ENCODE measurements around a stretch of chr15.

DNA sequence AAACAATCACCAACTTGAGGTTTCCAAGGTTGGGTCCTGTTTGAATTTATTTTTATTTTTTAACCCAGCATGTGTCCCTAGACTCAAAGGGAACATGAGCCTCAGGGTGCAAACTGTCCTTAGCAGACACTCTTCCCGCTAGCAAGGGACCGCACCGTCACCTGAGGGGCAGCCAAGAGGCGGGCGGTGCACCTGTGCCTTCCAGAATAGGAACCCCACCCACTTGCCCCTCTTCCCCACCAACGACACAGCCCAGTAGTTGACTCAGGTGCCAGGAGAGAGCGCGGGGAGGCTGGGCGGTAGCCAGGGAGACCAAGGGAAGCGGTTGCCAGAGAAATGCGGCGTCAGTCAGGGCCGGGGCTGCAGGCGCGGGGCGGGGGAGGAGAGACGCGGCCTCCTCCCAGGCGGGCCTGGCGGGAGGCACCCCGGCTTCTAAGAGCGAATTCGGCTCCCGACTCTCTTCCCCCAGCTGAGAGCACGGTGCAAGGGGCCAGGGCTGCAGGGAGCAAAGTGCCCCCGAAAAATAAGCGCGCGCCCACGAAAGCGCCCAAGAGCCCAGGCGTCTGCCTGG lies 994 bp downstream of the CPEB1 start:
- RRBS = 81% methylated on average over 8 of the region's 32 CpGs

- RRBS = 2% methylated on average over 10 of the region's 46 CpGs
Observed at GRCh38 chr15:82749975-82750819, 40.5 kb upstream of the AP3B2 start.

- RRBS = no CpG with 5 or more reads among the region's 10 CpGs
Observed at GRCh38 chr15:82810939-82811684, 1.7 kb downstream of the WHAMM start.

DNA sequence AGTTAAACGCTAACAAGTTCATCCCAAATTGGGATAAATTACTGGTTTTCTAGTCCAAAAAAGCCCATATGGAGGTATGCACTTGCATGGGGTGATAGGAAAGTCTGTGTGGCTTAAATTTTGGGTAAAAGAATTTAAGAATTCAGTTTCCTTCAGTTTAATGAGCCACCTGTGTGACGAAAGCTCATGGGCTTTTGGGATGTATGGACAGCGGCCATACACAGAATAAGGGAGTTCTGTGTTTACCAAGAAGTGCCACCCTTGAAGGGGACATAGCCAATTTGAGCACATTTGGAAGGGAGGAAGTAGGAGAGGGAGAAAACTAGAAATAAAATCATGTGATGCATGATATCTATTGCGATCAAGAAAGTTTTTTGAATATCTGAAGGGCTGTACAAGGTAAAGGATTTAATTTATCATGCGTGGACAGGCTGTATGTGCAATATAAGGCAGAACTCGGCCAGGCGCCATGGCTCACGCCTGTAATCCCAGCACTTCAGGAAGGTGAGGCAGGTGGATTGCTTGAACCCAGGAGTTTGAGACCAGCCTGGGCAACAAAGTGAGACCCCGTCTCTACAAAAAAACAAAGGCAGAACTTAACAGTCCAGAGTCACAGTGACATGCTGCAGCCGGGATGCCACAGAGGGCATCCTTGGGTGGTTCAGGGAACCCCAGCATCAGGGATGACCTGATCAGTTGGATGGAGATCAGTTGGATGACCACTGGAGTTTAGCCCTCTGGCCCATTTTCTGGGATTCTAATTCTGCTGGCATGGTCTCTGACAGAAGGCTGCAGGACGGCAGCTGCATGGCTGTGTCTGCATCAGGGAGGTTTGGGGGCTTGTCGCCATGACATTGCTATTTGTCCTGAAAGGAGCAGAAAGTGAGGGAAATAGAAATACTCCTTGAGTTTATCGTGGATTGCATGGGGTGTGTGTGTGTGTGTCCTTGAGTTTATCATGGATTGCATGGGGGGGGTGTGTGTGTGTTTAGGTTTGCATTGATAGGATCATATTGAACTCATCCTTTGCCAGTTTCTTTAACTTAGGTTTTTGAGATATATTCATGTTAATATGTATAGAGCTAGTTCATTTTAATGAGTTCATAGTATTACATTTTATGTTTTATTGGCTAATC lies 19.7 kb downstream of the WHAMM start:
- RRBS = no CpG with 5 or more reads among the region's 13 CpGs

DNA sequence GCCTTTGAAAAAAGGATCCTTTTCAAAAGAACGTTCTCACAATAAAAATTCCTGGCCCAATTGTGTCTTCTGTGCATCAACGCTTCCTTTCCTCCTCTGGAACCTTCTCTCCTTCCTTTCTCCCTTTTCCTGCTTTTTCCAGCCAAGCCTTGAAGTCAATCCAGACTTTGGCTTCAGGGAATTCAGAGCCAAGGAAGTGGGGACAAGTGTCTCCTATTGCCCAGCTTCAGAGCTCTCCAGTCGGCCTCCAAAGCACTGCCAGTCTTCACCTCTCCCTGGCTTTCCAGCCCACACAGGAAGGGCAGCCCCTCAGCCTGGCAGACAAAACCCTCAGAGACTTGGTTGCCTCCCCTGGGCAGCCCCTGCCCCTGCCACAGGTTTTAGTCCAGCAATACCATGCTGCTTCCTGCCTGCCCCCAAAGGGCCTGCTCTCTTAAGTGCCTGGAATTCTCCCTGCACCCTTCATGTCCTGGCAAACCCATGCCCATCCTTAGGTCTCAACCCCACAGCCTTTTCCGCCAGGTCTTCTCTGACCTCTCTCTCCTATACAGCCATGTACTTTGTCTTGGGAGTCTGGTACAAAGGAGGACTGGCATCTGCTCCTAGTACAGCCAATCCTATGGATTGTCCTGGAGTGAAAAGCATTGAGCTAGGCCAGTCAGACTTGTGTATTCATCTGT lies 26.8 kb downstream of the WHAMM start:
- RRBS = no CpG with 5 or more reads among the region's 4 CpGs

DNA sequence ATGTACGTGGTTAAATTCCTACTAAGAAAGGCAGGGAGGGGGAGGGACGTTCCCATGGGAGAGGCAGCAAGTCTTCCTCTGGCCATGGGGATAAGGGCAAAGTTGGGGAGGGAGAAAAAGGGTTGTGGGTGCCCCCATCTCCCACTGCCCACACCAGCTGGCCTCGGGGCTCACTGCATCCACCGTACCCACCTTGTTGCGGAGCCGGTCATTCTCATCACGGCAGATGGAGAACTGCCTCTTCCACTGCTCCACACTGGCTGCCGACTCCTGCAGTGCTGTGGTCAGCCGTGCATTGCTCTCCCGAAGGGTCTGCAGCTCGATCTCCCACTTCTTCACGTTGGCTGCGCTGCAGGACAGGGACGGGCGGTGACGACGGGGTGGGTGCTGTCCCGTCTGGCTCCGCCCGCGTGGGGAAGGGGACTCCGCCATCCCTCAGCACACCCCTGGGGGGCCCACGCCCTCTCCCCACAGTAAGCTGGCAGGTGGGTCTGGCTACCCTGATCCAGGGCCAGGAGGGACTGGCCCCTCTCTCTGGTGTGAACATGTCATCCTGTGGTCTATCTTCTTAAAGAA lies 45.1 kb downstream of the WHAMM start:
- RRBS = no CpG with 5 or more reads among the region's 23 CpGs

DNA sequence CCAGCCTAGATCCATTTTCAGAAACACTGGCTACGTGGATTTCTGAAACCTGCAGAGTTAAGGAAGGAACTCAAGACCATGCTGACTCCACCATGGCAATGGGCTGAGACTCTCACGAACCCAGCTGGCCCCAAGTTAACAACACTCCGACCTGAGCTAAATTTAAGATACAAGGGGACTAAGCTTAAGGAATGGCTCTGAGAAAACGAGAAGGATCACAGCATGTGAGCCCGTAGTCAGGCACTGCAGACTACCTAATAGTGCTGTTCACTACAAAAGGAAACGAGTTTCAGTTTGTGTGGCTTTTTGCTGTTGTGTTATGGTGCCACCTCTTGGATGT lies 11.2 kb downstream of the C15orf40 start:
- RRBS = no CpG with 5 or more reads among the region's 6 CpGs

DNA sequence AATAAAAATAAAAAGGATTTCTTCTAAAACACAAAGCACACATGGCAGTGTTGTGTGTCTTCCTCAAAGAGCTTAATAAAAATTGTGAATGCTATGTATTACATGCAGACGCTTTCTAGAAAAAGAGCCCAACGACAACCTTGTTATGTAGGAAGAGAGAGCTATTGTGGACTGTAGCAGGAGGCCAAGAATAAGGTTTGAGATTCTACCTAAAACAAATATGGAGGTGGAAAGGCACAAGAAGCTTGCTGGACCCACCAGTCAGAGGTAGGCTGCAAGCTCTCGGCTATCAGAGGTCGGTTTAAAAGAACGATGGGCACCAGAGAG lies 1.2 kb downstream of the HDGFL3 start:
- RRBS = no CpG with 5 or more reads among the region's 5 CpGs

DNA sequence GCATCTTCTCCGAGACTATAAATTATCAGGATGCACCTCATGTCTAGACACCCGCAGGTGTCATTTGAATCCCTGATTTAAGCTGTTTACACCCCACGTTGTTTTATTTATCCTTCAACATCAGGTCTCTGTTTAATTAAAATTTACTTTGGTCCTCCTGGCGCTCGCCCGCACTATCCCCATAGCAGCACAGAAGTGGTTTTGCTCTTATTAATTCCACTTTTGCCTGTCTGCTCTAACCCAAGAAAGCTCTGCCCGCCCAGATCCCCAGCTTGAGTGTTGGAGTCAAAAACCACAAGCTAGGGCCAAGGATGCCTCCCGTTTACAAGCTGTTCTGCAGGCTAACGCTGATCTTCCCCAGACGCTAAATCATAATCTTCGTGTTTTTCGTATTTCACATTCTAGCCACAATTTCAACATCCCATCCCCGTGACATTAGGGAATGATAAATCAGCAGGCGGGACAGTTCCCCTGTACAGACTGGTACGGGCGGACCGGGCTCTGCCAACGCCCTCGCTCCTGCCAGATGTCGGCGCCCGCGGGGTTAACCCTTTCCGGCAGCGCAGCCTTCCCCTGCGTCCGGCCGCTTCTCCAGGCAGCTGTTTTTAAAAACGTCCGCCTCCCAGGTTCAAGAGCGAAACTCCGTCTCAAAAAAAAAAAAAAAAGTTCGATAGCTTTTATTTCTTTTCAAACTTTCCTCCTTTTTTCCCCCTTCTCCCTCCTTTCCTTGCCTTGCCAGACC lies 80.9 kb upstream of the BNC1 start:
- RRBS = 3% methylated on average over 8 of the region's 33 CpGs

DNA sequence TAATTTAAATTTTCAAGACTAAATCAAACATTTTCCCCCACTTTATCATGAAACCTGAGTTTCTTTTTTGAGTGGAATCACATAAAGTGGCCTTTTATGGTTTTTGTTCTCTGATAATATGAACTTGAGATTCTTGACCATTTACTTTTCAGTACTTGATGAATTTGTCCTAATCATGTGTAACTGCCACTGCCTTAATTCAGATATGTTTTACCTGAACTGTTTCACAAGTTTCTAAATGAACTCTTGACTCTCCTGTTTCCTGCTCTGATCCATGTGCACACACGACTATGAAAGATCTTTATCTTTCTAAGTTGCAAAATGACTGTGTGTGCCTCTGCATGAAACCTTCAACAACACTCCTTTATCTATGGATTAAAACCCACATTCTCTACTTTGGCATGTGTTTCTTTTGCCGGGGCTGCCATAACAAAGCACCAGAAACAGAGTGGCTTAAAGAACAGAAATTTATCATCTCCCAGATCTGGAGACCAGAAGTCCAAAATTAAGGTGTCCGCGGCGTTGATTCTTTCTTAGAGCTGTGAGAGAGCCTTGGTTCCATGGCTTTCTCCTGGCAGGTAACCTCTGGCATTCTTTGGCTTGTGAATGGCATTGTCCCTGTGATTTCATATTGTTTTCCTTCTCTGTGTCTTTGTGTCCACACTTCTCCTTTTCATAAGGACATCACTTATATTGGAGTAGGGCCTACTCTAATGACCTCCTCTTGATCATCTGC lies 275.0 kb downstream of the ADAMTSL3 start:
- RRBS = no CpG with 5 or more reads among the region's 5 CpGs

DNA sequence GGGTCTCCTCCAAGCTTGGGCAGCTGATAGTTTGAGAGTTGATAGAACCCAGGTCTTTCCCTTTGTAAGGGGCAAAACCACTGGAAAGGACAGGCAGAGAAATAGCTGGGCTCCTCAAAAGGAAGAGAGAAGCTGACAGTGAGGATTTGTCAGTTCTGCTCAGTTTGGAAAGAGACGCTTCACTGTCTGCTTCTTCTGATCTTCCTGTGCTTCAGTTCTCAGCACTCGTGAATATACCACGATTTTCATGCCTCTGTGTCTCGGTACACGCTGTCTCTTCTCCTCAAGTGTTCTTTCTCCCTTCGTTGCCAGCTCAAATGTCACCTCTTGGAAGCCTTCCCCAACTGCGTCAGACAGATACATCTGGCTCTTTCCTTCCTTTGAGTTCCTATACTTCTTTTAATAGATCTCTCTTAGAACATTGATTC lies 90.7 kb upstream of the GOLGA6L4 start:
- RRBS = no CpG with 5 or more reads among the region's 7 CpGs

- RRBS = no CpG with 5 or more reads among the region's 32 CpGs
Observed at GRCh38 chr15:84173151-84173512, 62.4 kb upstream of the GOLGA6L4 start.

DNA sequence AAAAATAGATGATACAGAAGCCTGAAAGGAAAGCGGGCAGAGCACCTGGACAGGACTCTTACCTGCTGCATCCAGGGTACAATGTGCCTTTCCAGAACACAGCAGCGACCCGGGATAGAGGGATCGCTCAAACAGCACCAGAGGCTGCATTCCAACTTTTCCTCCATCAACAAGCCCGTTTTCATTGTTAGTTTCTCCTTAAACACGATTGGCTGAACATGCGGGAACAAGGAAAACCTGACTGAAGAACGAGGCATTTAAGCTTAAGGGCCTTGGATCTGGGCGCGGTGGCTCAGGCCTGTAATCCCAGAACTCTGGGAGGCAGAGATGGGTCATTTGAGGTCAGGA lies 31.4 kb upstream of the ZSCAN2 start:
- RRBS = no CpG with 5 or more reads among the region's 10 CpGs

- RRBS = 3% methylated on average over 8 of the region's 20 CpGs
Observed at GRCh38 chr15:84600217-84600686, 557 bp upstream of the ZSCAN2 start.

GRCh38 chr15:84606659-84607167 lies 5.9 kb downstream of the ZSCAN2 start:
- RRBS = no CpG with 5 or more reads among the region's 8 CpGs

DNA sequence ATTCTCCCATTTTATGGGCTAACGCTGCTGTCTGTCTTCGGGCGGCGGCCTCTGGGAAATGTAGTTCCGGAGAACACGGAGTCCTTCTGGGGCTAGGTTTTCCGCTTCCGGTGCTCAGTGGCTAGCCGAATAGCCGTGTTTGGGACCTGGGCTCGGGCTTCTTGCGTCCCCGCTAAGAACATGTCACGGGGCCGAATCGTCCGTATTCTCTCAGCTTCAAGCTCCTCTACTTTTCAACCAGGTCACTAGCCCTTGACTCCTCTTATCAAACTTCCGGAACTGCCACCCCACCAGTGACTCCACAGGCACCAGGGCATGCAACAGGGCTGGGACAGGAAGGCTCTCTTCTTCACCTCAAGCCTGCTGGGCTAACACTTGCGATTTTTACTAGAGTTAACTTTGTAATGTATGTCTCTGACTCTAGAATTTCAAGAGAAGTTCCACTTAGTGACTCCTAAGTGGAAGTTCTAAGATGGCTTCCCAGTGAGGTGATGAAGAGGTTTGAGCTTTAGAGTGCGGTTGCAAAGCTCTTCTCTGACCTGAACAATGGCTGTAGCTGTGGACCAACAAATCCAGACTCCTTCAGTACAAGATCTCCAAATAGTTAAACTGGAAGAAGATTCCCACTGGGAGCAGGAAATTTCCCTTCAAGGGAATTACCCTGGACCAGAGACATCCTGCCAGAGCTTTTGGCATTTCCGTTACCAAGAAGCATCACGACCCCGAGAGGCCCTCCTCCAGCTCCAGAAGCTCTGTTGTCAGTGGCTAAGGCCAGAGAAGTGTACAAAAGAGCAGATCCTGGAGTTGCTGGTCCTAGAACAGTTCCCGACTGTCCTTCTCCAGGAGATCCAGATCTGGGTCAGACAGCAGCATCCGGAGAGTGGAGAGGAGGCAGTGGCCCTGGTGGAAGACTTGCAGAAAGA lies 22.5 kb downstream of the WDR73 start:
- RRBS = 6% methylated on average over 3 of the region's 25 CpGs

GRCh38 chr15:84634386-84634685 lies 19.7 kb downstream of the WDR73 start:
- RRBS = no CpG with 5 or more reads among the region's 5 CpGs

DNA sequence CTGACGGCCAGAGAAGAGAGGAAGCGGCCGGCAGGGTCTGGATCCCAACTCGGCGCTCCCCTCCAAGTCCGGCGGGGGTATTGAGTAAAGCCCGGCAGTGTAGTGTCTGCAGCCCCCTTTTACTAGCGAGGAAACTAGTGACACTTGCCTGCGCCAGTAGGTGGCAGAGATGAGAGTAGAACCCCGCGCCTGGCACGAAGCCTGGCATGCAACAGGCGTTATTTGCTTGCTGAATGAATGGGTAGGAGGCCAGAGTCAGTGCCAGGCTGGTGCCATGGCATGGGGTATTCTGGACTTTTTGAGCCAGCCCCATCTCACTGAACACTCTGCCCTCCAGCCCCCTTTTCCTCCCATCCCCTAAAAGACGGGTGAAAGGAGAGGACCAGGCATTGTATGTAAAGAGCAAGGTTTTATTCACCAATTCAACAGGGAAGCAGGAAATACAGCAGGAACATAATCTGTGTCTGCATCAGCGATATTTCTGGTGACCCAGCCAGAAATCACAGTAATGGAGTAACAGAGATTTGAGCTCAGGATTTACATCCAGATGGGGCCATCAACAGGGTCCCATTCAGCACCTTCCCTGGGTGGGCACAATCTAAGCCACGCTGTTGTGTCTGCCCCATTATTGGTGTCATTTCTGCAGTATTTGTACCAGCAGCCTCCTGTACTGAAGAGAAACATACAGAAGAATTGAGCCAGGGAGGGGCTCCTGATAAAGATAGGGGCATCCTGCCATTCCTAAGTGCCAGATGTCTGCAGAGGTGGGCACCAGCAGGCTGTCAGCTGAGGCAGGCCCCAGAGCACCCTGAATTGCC lies 866 bp upstream of the WDR73 start:
- RRBS = 3% methylated on average over 3 of the region's 17 CpGs

DNA sequence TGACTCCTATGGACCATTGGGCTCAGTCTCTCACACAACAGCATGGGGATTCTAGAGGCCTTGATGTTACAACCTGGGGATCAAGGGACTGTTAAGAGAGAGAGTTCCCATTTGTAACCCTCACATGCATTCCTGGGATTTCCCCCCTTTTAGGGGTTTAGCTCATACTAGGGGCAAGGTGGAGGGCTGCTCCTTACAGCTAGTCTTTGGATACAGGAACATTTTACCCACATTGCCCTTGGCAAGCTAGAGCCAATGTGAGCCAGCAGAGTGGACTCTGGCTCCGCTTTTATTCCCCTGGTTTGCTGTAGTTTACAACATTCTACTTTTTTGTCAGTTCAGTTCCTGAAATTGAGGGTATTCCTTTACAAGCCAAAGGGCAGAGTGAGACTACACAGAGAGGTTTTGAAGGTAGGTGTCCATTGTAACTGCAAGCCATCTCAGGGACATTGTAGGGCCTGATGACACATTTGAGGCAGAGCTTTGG lies 7.7 kb downstream of the ZNF592 start:
- RRBS = no CpG with 5 or more reads among the region's 1 CpG